ENCODE measurements around a stretch of chr14.

DNA sequence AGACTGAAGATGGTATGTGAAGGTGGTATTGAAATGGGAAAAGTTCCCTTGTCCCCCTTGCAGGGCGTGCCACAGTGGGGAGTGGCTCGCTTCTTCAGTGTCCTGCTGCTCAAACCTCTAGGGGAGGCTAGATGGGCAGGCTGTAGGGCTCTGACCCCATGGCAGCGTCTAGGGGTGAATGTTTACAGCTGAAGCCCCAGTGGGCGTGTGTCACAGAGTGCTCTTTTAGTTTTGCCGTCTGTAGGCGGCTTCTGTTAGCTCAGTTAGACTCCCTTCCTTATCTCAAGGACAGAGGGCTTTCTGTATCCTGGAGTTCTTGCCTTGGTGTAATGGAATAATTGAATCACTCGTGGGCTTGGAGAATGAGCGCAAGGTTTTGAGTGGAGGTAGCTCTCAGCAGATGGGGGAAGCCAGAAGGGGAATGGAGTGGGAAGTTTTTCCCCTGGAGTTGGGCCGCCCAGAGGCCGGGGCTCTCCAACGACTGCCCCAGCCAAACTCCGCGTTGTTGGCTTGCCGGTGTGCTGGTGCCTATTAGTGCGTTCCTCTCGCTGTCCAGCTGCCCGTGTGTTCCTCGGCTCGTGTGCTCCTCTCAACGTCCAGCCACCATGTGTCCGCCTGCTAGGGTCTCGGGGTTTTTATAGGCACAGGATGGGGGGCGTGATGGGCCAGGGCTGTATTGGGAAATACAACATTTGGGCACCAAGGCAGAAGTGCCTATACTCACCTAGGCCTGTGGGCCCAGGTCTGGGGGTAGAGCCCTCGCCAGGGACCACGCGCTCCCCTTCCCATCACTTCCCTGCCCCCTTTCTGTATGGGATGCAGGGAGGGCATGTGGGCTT lies 266.4 kb downstream of the RAD51B start:
- CAGE, long polyA plus RNA, result no peak
- RRBS, result 96% methylated on average over 5 of the region's 26 CpGs

GRCh38 chr14:68089032-68089565 lies 269.5 kb downstream of the RAD51B start:
- CAGE, long polyA plus RNA, result no peak
- RRBS, result no CpG with 5 or more reads among the region's 4 CpGs

GRCh38 chr14:68147313-68147658 lies 327.7 kb downstream of the RAD51B start:
- CAGE, long polyA plus RNA, result no peak

GRCh38 chr14:68199595-68200423 lies 380.2 kb downstream of the RAD51B start:
- CAGE, long polyA plus RNA, result no peak
- RRBS, result no CpG with 5 or more reads among the region's 10 CpGs

GRCh38 chr14:68391540-68391954 lies 401.3 kb downstream of the ZFP36L1 start:
- CAGE, long polyA plus RNA, result no peak
- RRBS, result no CpG with 5 or more reads among the region's 2 CpGs

DNA sequence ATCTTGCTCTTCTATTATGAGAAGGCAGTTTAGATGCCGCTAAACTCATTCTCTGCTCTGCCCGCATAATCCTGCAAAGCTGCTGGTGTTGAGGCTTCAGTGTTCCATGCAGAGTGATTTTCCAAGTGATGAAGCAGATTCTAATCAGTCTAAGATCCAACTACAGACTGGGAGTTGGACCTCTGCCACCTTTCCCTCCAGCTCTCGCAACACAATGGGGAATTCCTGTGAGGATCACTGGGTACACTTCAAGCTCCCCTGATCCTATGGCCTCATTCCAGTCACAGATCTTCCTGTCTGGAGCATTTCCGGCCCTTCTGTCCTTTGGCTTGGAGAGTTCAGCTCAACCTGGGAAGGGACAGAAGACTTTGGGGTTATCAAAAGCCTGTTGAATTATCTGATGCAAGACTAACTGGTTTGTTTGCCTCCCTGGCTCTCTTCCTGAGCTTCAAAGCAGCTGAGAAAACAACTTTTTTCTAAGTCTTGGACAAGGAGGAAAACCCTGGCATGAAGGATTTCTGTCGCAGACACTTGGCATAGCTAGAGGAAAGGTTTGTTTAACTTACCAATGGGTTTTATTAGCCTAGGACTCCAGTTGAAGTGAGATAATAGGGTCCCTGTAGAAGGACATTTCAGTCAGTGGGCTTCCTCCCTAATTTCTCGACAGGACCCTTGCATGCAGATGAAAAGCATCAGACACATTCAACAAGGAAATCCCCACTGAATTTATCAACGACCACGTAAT lies 333.8 kb downstream of the ZFP36L1 start:
- CAGE, long polyA plus RNA, result no peak
- RRBS, result no CpG with 5 or more reads among the region's 8 CpGs

- CAGE, long polyA plus RNA, result no peak
- RRBS, result no CpG with 5 or more reads among the region's 7 CpGs
Measured at GRCh38 chr14:68518720-68519570, 273.9 kb downstream of the ZFP36L1 start.

DNA sequence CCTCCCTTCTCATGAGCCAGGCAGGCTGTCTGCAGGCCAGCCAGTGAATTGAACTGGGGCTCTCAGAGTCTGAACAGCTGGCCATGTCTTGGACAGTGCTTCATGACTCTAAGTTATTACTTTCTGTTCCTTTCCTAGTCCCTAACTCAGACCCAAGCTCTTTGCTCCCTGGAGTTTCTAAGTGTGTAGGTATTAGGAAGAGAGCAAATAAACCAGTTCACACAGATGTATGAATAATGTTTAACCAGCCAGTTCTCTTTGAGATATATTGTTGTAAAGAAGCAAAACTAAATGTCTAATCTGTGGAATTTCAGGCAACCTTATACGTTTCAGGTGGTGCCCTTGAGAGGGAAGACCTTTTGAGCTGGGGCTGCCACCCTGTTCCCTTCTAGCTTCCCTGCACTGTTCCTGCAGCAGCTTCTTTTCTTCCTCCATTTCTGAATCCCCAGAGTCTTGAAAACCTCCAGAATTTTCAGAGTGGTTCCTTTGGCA lies 271.5 kb downstream of the ZFP36L1 start:
- CAGE, long polyA plus RNA, result no peak
- RRBS, result no CpG with 5 or more reads among the region's 1 CpG

- CAGE, long polyA plus RNA, result no peak
- RRBS, result no CpG with 5 or more reads among the region's 8 CpGs
Measured at GRCh38 chr14:68587009-68587874, 205.6 kb downstream of the ZFP36L1 start.

GRCh38 chr14:68603528-68604201 lies 189.2 kb downstream of the ZFP36L1 start:
- CAGE, long polyA plus RNA, result no peak
- RRBS, result 40% methylated on average over 2 of the region's 22 CpGs

- CAGE, long polyA plus RNA, result no peak
- RRBS, result no CpG with 5 or more reads among the region's 11 CpGs
Measured at GRCh38 chr14:68630454-68631168, 162.3 kb downstream of the ZFP36L1 start.

DNA sequence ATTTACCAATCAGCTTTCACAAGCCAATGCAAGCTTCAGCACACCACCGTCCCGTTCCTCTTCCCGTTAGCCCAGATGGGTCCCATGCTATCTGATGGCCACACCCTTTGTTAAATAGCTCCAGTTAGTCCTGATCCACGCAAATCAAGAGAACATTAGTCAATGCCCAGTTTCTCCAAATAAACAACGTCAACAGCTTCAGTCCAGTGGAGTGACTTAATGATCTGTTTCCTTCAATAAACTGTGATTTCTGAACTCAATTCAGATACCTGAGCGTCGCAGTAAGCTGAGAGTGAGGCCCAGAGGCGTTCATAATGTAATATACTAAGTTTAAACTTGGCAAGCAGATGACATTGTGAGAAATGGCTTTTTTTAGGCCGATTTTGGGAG lies 112.3 kb downstream of the ZFP36L1 start:
- CAGE, long polyA plus RNA, result no peak
- RRBS, result no CpG with 5 or more reads among the region's 9 CpGs

GRCh38 chr14:68685109-68686041 lies 107.5 kb downstream of the ZFP36L1 start:
- CAGE, long polyA plus RNA, result no peak
- RRBS, result no CpG with 5 or more reads among the region's 12 CpGs

DNA sequence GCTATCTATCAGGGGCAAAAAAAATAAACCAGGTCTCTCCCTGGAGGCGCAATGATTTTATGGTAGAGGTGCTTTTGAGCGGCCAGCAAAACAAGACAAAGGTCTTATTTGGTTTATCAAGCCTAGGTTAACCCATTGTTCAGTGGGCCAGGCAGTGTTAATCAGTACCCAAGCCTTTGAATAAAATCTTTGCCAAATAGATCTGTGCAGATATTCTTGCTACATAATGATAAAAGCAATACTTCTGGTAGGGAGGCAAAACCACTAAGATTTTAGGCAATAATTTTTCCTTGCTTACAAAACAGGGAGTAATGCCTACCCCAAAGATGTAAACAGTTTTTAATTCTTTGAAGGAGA lies 69.6 kb downstream of the ZFP36L1 start:
- CAGE, long polyA plus RNA, result no peak
- RRBS, result no CpG with 5 or more reads among the region's 2 CpGs

- CAGE, long polyA plus RNA, result no peak
- RRBS, result no CpG with 5 or more reads among the region's 11 CpGs
Measured at GRCh38 chr14:68736429-68736978, 56.4 kb downstream of the ZFP36L1 start.

DNA sequence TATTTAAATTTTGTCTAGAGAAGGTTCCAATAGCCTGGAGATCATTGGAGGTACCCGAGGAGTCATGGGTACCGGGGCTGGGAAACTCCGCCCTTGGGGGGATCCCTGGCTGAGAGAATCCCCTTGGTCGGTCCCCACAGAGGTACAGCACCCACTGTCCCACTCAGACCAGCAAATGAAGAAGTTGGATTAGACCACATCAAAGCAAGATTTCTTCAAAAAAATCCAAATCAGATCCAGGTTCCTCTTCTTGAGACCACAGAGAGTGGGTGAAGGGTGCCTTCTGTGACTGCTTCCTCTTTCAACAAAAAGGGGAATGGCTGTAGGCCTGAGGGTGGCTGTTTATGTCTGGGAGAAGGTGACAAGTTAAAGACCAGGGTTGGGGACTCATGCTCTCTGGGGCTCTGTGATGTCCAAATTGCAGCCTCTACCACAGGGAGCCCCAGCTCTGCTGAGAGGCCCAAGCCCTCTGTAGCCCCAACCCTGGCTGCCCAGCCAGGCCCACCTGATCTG lies 51.0 kb downstream of the ZFP36L1 start:
- CAGE, long polyA plus RNA, result no peak
- RRBS, result no CpG with 5 or more reads among the region's 4 CpGs

DNA sequence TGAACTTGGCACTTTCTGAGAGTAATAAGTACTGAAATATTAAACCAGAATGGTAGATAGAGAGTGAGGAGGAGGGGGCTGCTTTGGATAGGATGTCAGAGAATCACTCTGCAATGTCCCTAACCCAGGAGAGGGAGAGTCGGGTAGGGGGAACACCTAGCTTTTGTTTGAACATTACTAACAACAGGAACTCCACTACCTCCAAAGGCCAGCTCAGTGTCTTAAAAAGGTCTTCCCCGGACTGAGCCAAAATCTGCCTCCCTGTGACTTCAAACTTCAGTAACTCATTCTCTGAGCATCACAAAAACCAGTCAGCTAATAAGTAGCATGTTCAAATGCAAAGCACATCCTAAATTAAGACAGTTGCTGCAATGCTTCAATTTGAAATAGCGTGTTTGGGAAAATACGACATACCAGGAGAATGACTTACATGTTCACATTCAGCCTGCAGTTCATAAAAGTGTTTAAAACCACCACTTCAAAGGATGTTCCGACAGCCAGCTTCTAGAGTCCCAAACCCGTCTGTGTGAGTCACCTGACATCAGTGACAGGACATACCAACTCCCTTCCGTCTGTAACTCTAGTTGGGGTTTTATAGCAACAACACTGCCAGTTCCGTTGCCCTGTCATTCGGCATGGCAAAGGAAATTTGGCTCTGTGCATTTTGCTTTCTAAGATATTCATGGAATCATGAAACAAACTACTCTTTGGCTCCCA lies 13.1 kb downstream of the ZFP36L1 start:
- CAGE, long polyA plus RNA, result no peak
- RRBS, result no CpG with 5 or more reads among the region's 9 CpGs

GRCh38 chr14:68788627-68789637 lies 3.9 kb downstream of the ZFP36L1 start:
- CAGE, long polyA plus RNA, result no peak
- RRBS, result 3% methylated on average over 4 of the region's 15 CpGs

DNA sequence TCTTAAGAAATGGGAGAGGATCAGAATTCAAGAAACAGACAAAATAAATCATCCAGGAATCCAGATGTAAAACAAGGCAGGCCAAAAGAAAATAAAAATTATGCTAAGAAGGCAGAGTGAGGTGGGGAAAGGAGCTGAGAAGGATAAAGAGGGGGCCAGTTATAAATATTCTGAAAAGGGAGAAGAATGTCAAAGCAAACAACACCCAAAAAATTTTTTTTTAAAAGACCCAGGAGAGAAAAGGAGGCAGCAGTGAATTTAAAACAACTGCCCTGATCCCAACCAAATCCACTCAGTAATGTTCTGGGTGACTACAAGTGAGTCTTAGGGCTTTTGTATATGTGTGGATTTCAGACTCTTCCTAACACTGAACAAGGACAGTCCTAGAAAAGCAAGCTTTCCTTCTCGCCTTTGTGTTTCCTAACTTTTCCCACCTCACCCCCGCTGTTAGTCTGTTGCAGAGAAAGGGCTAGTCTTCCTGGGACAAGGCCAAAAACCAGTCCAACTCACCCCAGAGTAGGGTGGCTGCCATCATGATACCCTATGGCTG lies 16.4 kb upstream of the ZFP36L1 start:
- CAGE, long polyA plus RNA, result no peak
- RRBS, result no CpG with 5 or more reads among the region's 2 CpGs

GRCh38 chr14:68880799-68881142 lies 87.9 kb upstream of the ZFP36L1 start:
- CAGE, long polyA plus RNA, result no peak
- RRBS, result no CpG with 5 or more reads among the region's 7 CpGs

All from osteoblast (primary cell).